ENCODE data around the genes HES7, VAMP2, RNF222 and MYH10.

GRCh38 chr17:8118743-8119007 is 361 bp upstream of the ALOXE3 start:
- PRO-cap: no peak

DNA sequence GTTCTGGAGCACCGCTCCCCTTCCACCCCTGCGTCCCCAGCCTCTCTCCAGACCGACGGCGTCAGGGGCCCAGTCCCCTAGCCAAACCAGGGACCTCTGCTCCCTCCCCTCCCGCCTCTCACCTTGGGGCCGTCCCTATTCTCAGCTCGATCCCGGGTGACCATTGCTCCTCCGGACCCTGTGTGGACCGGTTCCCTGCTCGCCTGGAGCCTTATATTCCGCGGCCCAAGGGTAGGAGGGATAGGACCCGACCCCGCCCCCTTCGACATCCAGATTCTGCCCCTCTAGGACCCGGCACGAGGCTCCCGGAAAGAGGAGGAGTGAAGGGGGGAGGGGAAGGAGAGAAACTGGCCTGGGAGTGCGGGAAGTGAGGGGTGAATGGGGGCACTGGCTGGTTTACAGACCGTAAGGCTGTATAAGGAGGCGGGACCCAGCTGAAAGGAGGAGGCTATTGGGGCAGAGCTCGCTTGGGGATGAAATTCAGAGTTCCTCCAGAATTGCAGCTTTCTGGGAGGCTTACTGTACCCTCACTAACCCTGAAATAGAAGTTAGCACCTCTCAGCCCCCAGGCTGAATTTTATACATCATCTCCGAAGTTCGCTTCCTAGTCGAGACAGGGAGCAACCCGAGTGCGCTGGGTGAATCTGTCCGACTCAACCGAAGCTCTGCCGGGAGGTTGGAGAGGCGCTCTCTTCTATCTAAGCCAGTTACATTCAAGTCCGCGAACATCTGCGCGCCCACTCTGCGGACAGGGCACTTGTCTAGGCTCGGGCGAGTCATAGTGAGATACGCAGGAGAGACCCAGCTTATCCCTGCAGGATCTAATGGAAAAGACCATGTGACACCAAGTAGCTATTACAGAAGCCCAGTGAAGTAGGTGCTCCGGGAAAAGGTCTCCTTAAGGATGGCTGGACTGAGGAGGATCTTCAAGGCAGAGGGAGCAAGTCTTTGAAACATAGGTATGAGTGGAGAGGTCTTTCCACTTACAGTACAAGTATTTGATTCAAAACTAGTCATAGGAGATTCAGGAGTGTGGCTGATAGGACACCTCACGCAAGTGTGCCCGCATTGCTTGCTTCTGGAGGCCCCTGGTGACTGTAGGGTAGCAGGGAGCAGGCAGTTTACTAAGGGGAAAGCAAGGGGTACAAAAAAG is at the start of gene HES7:
HES7 (minus strand) TSS at position 186 of the 1,153 bp plus-strand sequence.
- PRO-cap: unidirectional peak, minus-strand start at position 213 of the sequence

DNA sequence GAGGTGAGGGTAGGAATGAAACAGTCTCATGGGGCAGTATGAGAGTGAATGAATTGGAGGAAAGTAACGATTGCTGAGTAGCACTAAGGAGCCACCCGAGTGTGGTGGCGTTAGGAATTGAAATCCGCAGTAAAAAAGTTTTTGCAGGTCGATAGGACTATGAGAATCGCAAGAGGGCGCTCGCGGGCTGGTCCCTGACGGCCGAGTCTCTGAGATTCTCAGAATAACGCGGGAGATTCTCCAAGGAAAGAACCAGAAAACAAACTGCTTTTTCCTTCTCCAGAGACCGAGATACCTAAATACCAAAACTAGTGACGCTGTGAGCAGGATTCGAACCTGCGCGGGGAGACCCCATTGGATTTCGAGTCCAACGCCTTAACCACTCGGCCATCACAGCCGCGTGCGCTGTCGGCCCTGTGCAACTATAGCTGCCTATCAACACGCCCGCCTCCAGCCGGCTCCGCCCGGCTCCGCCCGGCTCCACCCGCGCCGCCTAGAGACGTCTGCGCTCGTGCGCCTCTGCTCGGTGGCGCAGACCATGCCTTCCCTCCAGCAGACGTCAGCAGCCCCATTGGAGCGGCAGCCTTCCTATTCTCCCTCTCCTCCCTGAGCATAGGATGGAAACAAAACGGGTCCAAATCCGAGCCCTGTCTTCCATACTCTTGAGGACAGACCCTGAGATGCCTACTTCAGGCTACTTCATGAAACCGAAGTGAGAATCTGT is 13.5 kb downstream of the PER1 start:
- PRO-cap: bidirectional peak, plus-strand start at position 552 of the sequence, minus-strand start at position 491 of the sequence

DNA sequence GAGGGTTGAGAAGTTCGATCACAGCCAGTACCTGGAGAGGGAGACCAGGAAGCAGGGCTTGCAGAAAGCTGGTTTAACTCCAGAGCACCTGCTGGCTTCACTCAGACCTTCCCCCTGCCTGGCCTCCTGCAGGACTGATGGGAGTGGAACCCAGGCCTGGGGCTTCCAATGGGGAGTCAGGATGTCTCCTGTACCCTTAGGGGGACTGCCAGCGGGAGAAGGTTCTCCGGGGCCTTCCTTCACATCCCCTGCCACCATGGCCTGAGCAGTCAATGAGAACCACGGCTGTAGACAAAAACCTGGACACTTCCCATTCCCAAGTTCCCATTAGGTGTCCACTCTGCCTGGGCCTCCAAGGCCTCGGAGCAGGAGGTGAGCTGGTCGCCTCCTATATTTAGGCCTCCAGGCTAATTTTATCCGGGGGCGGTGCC is 1.4 kb downstream of the PER1 start:
- PRO-cap: bidirectional peak, plus-strand start outside the sequence, minus-strand start at position 362 of the sequence

- PRO-cap: bidirectional peak, plus-strand start at chr17:8156851, minus-strand start at chr17:8156329; bidirectional peak, plus-strand start at chr17:8157019, minus-strand start at chr17:8157052
Observed at GRCh38 chr17:8156644-8157432, 4.6 kb upstream of the PER1 start.

GRCh38 chr17:8159347-8160241 is 3.2 kb downstream of the VAMP2 start:
- PRO-cap: no peak

DNA sequence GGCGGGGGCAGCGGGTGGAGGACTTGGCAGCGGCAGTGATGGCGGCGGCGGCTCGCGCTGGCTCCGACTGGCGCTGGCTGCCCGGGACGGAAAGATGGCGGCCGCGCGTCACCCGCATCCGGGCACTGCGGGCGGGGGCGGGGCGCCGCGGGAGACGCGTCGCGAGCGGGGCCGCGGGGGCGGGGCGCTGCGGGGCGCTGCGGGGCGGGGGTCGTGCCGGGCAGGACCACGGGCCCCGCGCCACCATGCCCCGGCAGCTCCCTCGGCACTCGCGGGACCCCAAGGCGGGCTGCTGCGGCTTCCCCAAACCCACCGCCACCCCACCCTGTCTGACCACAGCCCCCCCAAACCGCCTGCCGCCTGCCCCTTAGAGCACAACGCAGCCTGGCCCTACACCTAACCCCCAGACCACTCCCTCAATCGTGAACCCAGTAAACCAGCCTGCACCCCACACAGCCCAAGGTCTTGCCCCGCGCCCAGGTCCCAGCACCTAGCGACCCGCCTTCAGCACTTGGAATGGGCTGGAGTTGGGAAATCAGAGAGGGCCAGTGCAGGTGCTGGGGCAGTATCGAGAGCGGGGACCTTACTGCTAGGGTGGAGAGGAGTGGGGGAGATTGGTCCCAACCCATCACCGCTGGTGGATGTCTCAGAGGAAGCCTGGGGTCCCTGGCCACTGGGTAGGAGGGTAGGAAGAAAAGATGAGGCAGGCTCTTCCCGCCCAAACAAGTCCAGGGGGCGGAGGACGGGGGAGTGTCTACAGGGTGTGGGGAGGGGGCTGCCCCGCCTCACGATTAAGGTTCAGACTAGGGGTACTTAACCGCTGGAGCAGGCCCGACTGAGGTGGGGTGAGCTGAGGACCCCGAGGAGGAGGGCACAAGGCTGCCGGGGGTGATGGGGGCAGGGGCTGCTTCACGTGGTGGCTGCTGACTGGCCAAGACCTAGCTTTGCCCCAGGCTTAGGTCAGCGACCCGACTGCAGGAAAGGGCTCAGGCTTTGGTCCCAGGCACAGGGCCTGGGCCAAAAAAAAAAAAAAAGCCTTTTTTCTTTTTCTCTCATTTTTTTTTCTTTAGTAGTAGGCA is at the start of gene VAMP2:
VAMP2 (minus strand) TSS at position 69 of the 1,079 bp plus-strand sequence.
- PRO-cap: bidirectional peak, plus-strand start at position 125 of the sequence, minus-strand start at position 79 of the sequence; unidirectional peak, minus-strand start at position 518 of the sequence

DNA sequence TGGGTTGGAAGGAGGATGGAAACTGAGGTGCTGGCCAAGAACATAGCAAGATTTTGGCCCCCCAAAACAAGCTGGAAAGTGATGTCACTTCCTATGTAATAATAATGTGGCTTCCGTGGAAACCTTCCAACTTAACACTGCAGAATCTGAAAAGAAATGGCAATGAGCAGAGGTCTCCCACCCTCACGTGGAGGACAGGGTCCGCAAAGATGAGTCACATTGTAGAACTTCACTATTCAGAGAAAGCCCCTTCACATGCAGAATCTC is 11.1 kb downstream of the KRBA2 start:
- PRO-cap: no peak

- PRO-cap: no peak
Observed at GRCh38 chr17:8379602-8380798, 3.0 kb downstream of the RPL26 start.

DNA sequence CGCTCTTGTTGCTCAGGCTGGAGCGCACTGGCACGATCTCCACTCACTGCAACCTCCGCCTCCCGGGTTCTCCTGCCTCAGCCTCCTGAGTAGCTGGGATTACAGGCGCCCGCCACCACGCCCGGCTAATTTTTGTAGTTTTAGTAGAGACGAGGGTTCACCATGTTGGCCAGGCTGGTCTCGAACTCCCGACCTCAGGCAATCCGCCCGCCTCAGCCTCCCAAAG is 1.1 kb upstream of the RPL26 start:
- PRO-cap: no peak

DNA sequence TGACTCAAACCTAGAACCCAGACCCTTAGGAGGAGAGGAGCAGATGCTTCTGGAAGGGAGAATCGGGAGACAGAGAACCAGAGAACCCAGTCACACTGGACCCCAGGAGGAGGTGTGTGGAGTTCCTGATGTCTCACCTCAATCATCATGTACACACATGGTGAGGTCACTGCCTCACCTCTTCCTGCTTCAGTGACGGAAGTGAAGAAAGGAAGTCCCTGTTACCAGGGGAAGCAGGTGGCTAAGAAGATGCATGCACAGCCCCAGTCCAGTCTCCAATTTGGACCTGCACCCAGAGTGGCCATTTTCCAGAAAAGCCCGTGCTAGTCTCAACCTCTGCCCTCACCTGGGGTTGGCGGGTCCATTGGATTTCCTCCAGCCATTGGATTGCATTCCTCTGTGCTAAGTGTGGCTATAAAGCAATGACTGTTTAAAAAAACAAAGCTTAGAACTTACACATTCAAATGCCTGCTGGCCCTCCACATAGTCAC is 3.9 kb downstream of the RNF222 start:
- PRO-cap: no peak

DNA sequence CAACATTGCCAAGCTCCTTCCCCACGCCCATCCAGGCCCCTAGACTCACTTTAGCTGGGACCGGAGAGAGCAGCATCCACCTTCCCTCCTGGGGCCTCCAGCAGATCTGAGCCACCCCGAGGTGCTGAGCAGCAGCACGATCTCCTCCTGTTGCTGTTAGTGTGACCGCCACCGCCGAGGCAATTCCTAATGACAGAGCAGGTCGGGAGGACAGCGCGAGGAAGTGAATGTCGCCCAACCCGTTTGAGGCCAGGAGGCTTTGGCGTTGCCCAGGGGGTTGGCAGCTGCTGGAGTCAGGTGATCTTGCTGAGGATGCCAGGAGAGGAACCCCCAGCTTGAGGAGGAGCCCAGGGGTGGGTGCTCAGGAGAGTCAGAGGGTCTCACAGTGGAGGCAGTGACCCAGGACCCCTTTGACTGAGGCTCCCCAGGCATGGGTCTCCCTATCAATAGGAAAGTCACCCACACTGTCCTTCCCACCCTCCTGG is at the start of gene RNF222:
RNF222 (minus strand) TSS at position 194 of the 485 bp plus-strand sequence.
- PRO-cap: no peak

- PRO-cap: no peak
Observed at GRCh38 chr17:8420435-8421071, 15.1 kb upstream of the NDEL1 start.

GRCh38 chr17:8512101-8512696 is 76.5 kb downstream of the NDEL1 start:
- PRO-cap: no peak

DNA sequence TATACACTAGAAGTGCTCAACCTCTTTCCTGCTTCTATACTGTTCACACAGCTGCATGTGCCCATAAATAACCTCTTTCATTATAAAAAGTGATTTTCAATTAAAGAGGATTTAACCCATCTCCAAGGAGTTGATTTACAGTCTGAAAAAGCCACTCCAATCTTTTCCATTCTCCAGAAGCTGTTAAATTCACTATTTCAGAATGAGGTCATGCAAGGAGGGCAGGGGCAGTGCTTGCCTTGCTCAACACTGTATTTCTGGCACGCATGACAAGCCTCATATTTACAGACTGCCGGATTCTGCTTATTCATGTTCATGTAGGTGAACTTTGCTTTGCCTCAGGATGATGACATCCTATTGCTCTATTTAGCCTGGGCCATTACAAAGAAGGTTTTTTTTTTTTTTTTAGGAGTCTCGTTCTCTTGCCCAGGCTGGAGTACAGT is 87.4 kb downstream of the MYH10 start:
- PRO-cap: no peak

- PRO-cap: unidirectional peak, minus-strand start at chr17:8630657; bidirectional peak, plus-strand start at chr17:8631098, minus-strand start at chr17:8630927
Observed at GRCh38 chr17:8630519-8631708, at the start of gene MYH10. Gene MYH10, minus strand, starts transcription at chr17:8630725.

DNA sequence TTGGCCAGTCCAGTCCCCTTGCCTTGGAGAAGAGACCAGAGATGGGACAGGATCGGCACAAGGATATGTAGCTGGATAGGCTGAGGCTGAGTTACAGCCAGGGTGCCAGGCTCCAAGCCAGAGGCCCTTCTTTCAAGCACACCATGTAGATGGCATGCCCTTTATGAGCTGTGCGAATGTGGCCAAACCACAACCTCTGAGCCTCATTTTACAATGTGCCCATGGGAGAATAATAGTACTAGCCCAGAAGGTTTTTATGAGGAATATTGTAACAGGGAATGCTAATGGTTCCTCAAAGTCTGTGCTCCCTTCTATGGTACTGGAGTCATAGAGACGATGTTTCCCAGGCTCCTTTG is 21.8 kb upstream of the PIK3R6 start:
- PRO-cap: no peak

DNA sequence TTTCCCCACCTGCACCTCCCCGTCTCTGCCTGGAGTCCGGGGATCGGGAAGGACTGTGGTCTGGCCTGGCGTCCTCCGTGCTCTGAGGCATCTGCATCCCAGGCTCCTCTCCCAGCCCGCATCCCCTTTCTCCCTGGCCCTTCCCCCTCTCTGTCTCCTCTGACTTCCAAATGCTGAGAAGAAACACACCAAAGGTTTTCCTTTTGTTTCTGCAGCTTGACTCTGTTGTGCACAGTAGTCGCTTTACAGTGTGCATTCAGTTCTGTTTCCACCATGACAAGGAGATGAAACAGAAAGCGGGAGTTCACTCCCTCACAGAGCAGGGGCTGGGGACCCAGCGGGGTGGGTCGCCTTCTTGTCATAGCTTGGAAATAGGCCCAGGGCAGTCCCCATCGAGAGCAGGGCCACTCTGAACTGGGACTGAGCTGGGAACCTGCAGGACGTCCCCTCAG is 27.0 kb upstream of the PIK3R6 start:
- PRO-cap: no peak

DNA sequence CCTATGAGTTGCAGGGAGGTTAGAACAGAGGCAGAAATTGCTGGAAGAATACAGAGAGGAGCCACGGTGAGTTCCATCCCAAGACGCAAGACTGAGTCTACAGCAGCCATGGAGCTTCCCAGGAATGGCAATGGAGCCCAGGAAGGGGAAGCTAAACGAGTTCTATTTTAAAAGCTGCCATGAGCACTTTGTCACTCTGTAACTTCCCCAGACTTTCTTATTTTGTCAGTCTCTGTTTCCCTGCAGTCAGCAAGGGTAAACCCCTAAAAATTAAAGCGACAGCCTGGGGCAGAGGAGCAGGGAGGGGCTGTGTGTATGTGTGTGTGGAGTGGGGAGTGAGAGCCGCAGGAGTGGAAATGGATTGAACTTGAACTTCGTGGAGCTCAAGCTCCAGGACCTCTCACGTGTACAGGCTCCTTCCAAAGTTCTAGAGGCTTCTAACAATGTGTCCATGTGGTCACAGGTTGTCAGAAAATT is 42.4 kb upstream of the PIK3R6 start:
- PRO-cap: no peak

GRCh38 chr17:8939333-8940422 is 25.8 kb downstream of the PIK3R5 start:
- PRO-cap: no peak